BE2C (cell line): ENCODE results near the genes KIR3DL2 and NCR1.

- RRBS: no CpG with 5 or more reads among the region's 3 CpGs
Observed at GRCh38 chr19:54616025-54616562, 14.2 kb upstream of the LILRB1 start.

GRCh38 chr19:54696029-54696669 lies 28.1 kb upstream of the KIR3DL3 start:
- RRBS: no CpG with 5 or more reads among the region's 13 CpGs

GRCh38 chr19:54792856-54793473 lies 10.4 kb upstream of the KIR2DL4 start:
- RRBS: no CpG with 5 or more reads among the region's 9 CpGs

GRCh38 chr19:54850341-54850792 lies at the start of gene KIR3DL2:
TSS of gene KIR3DL2 (plus strand) at chr19:54850443.
- RRBS: no CpG with 5 or more reads among the region's 14 CpGs

- RRBS: 5% methylated on average over 2 of the region's 33 CpGs
Observed at GRCh38 chr19:54905522-54906809, at the start of gene NCR1. TSS of gene NCR1 (plus strand) at chr19:54906148.

DNA sequence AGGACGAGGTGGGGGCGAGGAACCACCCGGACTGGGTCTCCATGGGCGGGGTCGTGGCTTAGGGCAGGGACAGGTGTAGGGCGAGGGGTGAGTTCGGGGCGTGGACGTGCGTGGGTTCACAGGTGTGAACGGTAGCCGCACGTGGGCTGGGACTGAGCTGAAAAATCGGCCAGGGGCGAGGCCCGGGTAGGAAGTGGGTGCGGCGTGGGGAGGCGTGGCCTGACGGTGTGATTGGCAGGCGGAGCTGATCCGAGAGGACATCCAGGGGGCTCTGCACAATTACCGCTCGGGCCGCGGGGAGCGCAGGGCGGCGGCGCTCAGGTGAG lies 4.8 kb downstream of the EPS8L1 start:
- RRBS: no CpG with 5 or more reads among the region's 30 CpGs

DNA sequence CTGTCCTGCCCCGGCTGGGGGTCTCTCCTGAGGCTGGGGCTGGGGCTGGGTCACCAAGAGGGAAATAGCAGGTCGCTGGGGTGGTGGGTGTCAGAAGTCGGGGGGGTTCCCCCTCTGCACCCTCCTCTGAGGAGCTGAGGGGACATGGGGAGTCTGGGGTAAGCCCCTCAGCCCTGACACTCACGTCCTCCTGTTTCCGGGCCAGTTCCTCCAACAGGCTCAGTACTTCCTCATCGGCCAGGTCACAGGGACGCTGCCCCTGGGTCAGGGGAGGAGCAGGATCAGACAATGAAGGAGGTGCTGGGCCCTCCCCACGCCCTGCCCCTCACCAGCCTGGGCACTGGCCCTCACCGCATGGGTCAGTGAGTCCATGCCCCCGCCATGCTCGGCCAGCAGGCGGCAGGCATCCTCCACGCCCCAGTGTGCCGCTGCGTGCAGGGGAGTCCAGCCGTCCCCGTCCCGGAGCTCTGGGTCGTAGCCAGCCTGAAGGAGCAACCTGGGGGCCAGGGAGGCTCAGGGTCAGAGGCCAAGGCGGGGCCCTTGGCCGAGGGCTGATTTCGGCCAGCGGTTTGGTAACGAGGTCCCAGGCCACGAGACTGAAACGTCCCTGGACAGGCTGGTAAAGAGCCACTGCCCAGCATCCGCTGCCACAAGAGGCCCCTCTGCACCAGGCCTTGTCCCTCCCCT lies 18.7 kb downstream of the PPP1R12C start:
- RRBS: no CpG with 5 or more reads among the region's 27 CpGs

GRCh38 chr19:55180938-55181481 lies 921 bp upstream of the SYT5 start:
- RRBS: no CpG with 5 or more reads among the region's 6 CpGs

GRCh38 chr19:55203591-55204205 lies 5.6 kb downstream of the PTPRH start:
- RRBS: no CpG with 5 or more reads among the region's 13 CpGs

- RRBS: no CpG with 5 or more reads among the region's 36 CpGs
Observed at GRCh38 chr19:55206407-55207496, 2.5 kb downstream of the PTPRH start.

- RRBS: no CpG with 5 or more reads among the region's 14 CpGs
Observed at GRCh38 chr19:55227942-55228292, 646 bp downstream of the TMEM86B start.

DNA sequence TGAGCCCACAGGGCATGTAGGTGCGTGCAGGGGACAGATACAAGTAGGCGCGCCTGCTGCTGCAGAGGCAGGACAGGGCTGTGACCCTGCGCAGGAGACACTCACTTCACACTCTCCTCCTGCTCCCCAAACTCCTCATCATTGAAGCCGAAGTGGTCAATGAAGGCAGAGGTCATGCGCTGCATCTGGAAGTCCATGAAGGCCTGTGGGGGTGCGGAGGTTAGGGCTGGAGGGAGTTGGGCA lies 10.7 kb upstream of the TMEM86B start:
- RRBS: no CpG with 5 or more reads among the region's 7 CpGs

DNA sequence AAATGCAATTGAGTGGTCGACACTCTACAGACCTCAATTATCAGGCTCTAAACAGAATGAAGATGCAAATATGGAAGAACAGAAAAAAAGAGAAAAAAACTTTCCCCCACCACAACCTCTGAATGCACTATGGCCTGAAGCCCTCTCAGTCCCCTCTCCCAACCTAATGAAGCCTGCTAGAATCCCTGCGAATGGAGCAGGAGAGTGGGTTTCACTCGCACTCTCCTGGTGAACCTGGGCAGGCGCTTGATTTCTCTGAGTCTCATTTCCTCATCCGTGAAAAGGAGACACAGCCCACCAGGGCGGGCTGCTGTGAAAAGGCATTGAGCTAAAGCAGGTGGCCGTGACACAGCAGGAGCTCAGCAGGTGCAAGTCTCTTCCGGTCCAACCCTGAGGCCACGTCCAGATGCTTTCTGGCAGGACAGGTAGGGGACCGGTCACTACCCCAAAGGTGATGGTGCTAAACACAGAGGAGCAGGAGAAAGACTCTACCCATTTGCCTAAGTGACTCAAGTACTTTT lies 5.1 kb downstream of the PPP6R1 start:
- RRBS: 90% methylated on average over 3 of the region's 10 CpGs

DNA sequence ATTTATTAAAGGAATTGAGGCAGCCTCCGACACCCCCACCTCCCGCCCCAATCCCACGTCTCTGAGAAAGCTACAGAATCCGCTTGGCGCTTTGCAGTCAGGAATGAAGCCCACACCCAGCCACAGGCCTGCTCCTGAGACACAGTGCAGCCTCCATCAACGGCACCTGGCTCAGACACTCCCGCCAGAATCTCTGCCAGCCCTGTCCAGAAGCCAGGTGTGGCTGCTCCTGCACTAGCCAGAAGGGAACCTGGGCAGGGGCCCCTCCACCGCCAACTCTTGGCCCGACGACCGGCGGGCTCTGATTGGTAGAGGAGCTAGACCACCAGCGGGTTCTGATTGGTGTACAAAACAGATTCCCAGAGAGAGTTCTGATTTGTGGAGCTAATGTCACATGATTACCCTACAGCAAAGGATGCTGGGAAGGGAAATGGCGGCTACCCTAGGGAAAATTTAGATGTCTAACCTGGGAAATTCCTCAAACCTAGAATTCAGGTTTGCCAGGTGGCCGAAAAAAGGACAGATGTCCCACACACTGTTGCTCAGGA lies 2.9 kb upstream of the PPP6R1 start:
- RRBS: no CpG with 5 or more reads among the region's 15 CpGs

DNA sequence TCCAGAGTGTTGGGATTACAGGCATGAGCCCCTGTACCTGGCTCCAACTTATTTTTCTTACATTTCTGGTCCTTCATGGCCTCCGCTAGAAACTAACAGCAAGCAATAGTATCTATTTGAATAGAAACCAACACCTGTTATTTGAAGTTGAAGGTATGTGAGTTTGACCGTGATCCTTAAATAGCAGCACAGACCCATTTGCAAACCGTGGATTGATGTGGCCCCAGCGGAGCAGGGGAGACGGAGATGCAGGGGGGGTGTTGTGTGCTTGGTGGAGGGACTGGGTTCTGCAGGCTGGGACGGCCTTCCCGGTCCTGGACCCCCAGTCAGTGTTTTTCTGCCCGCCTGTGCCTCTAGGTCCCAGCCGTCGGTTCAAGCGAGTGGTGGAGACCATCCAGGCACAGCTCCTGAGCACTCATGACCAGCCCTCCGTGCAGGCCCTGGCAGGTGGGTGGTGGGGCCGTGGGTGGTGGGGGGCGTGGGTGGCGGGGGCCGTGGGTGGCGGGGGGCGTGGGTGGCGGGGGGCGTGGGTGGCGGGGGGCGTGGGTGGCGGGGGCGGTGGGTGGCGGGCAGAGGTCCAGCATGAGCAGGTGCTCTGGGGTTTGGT lies 16.8 kb downstream of the TMEM150B start:
- RRBS: no CpG with 5 or more reads among the region's 25 CpGs

- RRBS: no CpG with 5 or more reads among the region's 16 CpGs
Observed at GRCh38 chr19:55324551-55325199, 466 bp downstream of the TMEM150B start.

GRCh38 chr19:55353666-55354505 lies 633 bp downstream of the COX6B2 start:
- RRBS: 2% methylated on average over 14 of the region's 63 CpGs

DNA sequence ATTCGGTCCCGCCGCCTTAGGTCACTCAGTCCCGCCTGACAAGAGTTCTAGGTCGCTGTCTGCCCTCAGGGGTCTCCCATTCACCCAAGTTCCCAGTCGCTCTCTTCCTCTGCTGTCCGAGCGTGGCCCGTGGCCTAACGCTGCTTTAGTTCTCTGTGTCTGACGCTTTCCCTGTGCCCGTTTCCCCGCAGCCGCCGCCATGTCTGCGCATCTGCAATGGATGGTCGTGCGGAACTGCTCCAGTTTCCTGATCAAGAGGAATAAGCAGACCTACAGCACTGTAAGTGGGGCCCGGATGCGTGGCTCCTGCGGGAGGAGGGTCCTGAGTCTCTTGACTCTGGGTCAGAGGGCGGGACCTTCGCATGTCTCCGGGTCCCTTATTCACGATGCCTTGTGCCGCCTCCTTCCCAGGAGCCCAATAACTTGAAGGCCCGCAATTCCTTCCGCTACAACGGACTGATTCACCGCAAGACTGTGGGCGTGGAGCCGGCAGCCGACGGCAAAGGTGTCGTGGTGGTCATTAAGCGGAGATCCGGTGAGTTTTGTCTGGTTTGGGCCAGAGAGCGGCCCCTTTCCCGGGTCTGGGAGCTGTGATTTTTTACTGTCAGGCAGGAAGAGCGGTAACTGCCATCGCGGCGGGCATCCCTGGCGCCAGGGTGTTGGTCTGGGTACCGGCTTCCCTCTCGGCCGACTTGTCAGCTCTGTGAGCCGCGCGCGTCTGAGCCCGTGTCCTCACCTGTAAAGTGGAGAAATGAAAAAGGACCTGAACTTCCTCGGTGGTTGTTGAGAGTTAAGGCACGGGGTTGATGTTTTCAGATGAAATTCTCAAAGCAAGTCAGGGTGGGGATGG lies 652 bp downstream of the RPL28 start:
- RRBS: 2% methylated on average over 11 of the region's 54 CpGs

GRCh38 chr19:55577490-55578159 lies 3.0 kb downstream of the ZNF579 start:
- RRBS: no CpG with 5 or more reads among the region's 30 CpGs

GRCh38 chr19:55643833-55644128 lies 332 bp downstream of the ZNF581 start:
- RRBS: 1% methylated on average over 15 of the region's 20 CpGs